SK-N-SH (cell line): ENCODE data around the genes DNAH8, SAYSD1, KCNK17, LRFN2 and TREM2.

DNA sequence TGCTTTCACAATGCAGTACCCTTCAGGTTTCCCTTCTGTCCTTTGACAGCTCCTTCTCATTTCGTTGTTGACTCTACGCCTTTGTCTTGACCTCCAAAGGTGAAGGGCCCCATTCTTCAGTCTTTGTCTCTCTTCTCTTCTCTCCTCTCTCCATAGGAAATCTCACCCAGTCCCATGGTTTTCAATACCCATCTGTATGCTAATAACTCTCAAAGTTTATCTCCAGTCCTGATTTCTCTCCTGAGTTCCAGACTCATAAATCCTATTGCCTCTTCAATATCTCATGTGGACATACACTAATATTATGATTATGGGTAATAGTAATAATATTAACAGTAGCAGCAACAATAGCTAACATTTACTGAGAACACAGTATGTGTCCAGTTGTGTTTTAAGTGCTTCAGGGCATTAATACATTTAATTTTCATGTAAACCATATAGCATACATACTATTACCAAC, 208.7 kb downstream of the BTBD9 start:
- RRBS, result no CpG with 5 or more reads among the region's 2 CpGs
CAGE:
- cytosol, long polyA plus RNA, result no peak
- long polyA plus RNA, result no peak
- nucleus, long polyA plus RNA, result no peak

DNA sequence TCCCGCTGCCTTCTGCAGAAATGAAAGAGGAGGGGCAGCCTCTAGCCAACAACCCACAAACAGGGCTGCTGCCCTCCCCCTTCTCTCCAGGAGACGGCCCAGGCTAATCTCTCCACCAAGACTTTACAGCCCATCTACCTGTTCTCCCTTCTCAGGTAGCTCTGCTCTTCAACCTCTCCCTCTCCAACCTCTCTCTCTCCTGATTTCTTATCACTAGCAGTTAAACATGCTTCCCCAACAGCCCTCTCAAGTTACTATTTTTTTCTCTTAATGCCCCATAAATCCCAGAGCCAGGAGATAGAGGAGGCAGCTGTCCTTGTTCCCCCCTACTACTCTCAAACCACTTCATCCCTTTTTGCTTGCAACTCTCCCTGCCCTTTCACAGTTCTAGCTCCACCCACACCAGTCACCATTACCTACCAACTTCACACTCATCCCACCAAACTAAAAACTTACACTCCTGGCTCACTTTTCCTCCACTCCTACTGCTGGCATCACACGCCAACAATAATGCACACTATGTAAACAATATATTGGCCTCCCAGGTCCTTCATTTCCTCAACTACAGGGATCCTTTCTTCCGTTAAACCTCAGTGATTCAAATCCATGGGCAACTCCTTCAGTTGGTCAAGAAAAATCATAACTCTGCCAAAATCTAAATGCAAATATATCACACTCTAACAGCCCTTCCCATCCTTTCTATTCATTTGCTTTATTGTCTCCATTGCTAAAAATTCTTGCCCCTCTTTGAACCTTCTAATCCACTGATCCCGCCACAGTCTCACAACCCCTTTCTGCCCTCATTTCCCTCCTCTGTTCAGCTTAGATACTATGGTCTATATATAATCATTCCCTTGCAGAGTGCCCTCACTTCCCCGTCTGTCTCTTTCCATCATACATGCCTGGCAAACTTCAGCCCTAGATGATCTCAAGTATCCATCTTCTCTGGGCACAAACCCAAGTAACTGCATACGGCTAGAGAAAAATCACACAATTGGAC, 136.2 kb downstream of the BTBD9 start:
- RRBS, result no CpG with 5 or more reads among the region's 7 CpGs
CAGE:
- cytosol, long polyA plus RNA, result no peak
- long polyA plus RNA, result no peak
- nucleus, long polyA plus RNA, result no peak

DNA sequence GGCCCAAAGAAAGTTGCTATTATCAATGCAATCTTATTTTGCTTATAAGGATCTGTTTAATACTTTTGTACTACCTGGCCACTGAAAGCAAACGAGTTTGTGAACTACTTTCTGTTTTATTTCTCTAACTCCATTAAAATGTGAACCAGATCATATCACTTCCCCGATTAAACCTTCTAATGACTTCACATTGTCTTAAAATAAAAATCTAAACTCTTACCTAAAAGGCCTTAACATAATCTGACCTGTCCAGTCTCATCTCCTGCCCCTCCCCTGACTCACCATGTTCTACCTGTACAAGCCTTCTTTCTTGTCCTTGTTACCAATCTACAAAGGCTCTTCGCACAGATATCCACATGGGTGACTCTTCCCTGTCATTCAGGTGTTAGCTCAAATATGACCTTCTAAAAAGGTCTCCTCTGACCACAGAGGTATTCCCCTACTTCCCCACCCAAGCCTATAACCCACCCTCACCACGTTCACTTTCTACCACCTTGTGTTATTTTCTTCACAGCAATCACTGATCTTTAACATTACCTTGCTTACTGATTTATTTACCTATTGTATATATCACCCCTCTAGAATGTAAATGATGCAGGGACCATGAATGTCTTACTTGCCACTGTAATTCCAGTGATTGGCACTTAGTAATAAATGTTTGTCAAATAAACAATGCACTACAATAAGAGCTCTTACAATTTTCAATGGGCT, 96.8 kb downstream of the BTBD9 start:
- RRBS, result no CpG with 5 or more reads among the region's 4 CpGs
CAGE:
- cytosol, long polyA plus RNA, result no peak
- long polyA plus RNA, result no peak
- nucleus, long polyA plus RNA, result no peak

DNA sequence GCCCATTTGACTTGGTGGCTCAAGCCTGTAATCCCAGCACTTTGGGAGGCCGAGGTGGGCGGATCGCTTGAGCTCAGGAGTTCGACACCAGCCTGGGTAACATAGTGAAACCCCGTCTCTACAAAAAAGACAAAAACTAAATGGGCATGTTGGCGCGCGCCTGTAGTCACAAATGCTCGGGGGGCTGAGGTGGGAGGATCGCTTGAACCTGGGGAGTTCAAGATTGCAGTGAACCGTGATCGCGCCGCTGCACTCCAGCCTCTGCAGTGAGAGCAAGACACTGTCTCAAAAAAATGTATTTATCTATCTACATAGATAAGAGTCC, 746 bp upstream of the BTBD9 start:
- RRBS, result no CpG with 5 or more reads among the region's 14 CpGs
CAGE:
- cytosol, long polyA plus RNA, result no peak
- long polyA plus RNA, result no peak
- nucleus, long polyA plus RNA, result no peak

- RRBS, result 68% methylated on average over 8 of the region's 47 CpGs
CAGE:
- cytosol, long polyA plus RNA, result no peak
- long polyA plus RNA, result no peak
- nucleus, long polyA plus RNA, result no peak
Measured at GRCh38 chr6:38715039-38715863, at the start of gene DNAH8. TSS of gene DNAH8 (plus strand) at chr6:38715311.

DNA sequence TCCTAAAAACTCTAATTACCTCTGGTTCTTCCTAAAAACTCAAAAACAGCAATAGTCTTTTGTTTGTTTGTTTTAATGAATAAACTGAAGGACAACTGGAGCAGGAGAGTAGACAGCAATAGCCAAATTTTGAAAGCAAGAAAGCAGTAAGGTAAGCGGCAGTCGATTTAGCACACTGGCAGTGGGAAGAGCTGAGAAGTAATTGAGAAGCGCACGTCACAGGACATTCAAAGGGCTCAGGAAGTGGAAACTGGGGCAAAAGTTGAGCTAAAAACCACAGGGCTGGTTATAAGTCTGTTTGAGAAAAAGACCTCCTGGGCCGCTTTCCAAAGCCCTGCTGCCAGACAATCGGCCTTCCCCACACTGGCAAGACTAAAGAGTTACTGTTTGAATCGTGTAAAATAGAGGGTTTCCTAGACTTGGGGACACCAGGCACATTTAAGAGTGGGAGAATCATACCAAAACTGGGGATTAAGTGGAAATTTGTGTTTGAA, 161.3 kb downstream of the DNAH8 start:
- RRBS, result no CpG with 5 or more reads among the region's 7 CpGs
CAGE:
- cytosol, long polyA plus RNA, result no peak
- long polyA plus RNA, result no peak
- nucleus, long polyA plus RNA, result no peak

- RRBS, result 2% methylated on average over 8 of the region's 72 CpGs
CAGE:
- cytosol, long polyA plus RNA, result no peak
- long polyA plus RNA, result no peak
- nucleus, long polyA plus RNA, result no peak
Measured at GRCh38 chr6:39114224-39115357, at the start of gene SAYSD1. TSS of gene SAYSD1 (minus strand) at chr6:39115186.

DNA sequence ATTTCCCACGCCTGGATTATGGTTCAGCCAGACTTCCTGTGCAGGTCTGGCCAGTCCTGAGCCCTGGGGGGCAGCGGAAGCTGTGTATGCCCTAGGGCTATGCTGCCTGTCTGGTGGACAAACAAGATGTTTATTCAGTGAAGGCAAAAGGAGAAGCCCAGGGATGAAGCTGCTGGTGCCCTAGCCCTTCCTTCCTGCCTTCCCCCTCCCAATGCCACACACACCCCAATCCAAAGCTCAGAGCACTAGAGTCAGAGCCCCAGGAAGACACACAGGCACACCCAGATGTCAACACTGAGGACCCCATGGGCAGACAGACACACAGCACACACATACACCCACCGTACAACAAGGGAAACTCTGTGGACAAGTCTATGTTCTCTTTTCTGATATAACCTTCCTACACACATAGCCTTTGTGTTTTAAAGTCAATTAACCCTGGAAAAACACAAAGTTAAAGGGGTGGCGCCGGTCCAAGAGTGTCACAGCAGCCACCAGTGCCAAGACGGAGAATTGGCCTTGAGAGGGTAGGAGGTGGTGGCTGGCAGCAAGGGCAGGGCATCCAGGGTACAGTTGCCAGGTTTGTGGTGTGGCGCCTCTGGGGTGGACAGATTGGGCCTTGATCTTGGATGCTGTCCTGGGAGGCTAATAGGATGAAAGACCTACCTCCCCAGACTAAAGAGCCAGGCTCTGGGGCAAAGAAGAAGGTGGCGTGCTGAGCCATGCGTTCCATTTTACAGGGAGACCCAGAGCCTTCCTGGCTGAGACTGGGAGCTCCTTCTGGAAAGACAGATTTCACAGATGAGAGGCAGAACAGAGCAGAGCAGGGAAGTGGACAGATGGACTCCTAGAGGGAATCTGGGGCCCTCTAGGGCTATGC, 54.9 kb upstream of the SAYSD1 start:
- RRBS, result no CpG with 5 or more reads among the region's 9 CpGs
CAGE:
- cytosol, long polyA plus RNA, result no peak
- long polyA plus RNA, result no peak
- nucleus, long polyA plus RNA, result no peak

- RRBS, result 21% methylated on average over 27 of the region's 88 CpGs
CAGE:
- cytosol, long polyA plus RNA, result no peak
- long polyA plus RNA, result no peak
- nucleus, long polyA plus RNA, result no peak
Measured at GRCh38 chr6:39313718-39314829, at the start of gene KCNK17. TSS of gene KCNK17 (minus strand) at chr6:39314419.

GRCh38 chr6:39749203-39749666, 24.0 kb upstream of the KIF6 start:
- RRBS, result no CpG with 5 or more reads among the region's 6 CpGs
CAGE:
- cytosol, long polyA plus RNA, result no peak
- long polyA plus RNA, result no peak
- nucleus, long polyA plus RNA, result no peak

GRCh38 chr6:39803885-39804390, 11.8 kb downstream of the DAAM2 start:
- RRBS, result no CpG with 5 or more reads among the region's 4 CpGs
CAGE:
- cytosol, long polyA plus RNA, result no peak
- long polyA plus RNA, result no peak
- nucleus, long polyA plus RNA, result no peak

- RRBS, result no CpG with 5 or more reads among the region's 2 CpGs
CAGE:
- cytosol, long polyA plus RNA, result no peak
- long polyA plus RNA, result no peak
- nucleus, long polyA plus RNA, result no peak
Measured at GRCh38 chr6:39818723-39819073, 26.5 kb downstream of the DAAM2 start.

DNA sequence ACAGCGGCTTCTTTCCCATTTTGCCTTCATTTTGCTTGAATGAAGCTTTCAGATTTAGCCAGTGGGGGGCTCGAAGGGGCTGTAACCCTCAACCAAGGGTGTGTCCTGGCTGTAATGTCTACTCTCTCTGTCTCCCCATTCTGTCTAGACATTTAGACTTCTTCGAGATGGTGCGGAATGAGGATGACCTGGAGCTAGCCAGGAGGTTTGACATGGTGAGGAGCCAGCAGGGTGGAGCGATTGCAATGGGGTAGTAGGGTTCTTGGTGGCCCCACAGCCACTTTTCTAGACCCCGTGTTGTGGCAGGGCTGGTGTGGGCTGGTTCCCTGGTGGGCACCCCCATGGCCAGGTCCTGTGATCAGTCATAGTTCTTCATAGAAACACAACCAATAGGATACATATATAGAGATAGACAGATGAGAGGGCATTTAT, 62.9 kb downstream of the MOCS1 start:
- RRBS, result no CpG with 5 or more reads among the region's 6 CpGs
CAGE:
- cytosol, long polyA plus RNA, result no peak
- long polyA plus RNA, result no peak
- nucleus, long polyA plus RNA, result no peak

DNA sequence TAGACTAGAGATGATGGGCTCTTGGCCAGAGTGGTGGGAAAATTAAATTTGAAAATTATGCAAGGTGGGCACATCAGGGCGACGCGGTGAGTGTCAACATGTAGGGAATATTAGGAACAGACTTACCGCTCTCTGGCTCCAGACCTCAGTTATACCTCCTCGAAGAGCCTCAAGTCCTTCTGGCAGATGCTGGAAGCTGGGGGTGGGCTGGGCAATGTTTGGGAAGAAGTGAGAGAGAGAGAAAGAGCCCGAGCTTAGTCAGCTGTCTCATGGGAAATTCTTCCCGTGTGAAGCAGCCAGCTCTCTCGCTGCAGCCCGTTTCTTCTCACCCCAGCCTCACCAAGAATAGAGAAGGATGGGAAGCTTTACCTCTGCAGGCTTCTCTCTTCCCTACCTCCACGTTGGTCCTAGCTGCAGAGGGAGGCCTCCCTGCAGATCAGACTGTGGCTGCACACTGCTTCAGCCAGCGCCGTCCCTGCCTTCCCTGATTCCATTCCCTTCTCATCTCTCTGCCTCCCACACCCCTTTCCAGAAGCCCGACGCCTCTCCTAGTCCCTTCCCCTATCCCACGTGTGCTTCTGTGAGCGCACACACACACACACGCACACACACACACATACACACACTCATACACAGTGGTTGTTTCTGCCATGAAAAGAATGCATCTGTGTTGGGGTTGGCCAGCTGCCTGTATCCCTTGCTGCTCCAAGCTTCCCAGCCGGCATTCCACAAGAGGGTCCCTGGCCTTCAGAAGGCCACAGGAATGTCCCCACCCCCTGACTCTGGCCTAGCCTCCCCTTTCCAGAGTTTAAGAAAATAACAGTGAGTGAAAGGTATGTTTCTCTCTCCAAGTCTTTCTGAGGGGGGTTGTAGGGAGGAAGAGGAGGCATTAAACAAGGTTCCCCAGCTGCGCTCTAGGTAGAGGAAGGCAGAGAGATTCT, 51.9 kb downstream of the MOCS1 start:
- RRBS, result no CpG with 5 or more reads among the region's 19 CpGs
CAGE:
- cytosol, long polyA plus RNA, result no peak
- long polyA plus RNA, result no peak
- nucleus, long polyA plus RNA, result no peak

DNA sequence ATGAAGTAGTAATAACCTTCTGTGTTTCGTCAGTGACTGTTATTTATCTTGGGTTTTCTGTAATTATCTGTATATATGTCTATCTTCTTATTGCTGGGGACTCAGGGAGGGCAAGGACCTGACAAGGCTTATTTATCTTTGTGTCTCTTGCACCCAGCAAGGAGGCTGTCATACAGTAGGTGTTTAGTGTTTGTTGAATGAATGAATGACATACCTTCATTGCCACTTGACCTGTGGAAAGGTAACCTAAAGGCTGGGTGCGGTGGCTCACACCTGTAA, 288.7 kb downstream of the LRFN2 start:
- RRBS, result no CpG with 5 or more reads among the region's 2 CpGs
CAGE:
- cytosol, long polyA plus RNA, result no peak
- long polyA plus RNA, result no peak
- nucleus, long polyA plus RNA, result no peak

DNA sequence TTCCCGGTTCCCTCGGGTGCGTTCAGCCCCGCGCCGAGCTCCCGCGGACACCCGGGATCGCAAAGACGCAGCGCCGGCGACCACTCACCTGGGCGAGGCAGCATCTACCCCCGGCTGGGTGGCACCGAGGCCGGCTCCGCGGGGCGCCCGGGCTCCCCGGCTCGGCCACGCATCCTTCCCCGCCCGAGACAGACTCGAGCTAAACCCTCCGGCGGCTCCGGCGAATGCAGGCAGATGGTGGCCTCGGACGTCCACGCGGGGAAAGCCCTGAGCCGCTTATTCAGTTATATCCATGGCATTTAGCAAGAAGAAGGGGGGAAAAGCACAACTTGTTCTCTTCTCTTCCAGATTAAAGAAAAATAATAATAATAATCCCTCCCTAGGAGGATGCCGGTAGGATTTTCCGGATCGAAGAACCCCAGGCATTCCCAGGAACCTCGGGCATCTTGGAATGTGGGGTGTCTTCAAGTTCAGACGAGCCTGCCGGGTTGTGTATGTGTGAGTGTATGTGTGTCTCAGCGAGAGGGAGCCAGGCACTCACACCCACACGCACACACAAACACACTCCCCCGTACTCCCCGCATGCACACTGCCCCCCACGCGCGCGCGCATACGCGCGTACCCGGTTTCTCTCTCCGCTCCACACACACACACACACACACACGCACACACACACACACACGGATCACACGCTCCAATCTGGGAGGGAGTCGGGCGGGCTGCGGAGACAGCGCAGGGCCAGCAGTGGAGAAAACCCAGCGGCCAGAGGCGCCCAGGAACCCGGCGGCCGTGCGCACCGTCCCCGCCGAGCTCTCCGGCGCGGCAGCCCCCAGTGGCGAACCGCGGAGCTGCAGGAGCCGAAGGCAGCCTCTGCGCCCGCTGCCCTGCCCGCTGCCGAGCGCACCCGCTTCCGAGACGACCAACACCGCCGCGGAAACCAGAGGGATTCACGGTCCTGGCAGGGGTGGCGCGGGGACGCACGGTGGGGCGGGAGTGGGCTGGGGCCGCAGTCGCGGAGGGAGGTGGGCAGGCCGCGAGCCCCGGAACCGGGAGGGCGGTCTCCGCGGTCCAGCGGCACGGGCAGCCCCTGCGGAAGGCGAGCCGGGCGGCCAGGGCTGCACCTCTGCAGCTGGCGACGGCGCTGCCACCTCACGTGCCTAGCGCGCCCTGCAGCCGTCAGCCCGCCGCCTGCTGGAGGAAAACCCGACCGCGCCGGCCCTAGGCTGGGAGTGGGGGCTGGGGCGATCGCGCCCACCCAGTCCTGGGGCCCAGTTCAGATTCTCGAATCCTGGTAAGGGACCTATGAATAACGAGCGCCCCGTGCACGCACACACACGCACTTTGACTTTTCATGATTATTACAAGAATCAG, at the start of gene LRFN2:
LRFN2 (minus strand) TSS at position 512 of the 1,371 bp plus-strand sequence.
- RRBS, result 4% methylated on average over 39 of the region's 135 CpGs
CAGE:
- cytosol, long polyA plus RNA, result no peak
- long polyA plus RNA, result no peak
- nucleus, long polyA plus RNA, result no peak

DNA sequence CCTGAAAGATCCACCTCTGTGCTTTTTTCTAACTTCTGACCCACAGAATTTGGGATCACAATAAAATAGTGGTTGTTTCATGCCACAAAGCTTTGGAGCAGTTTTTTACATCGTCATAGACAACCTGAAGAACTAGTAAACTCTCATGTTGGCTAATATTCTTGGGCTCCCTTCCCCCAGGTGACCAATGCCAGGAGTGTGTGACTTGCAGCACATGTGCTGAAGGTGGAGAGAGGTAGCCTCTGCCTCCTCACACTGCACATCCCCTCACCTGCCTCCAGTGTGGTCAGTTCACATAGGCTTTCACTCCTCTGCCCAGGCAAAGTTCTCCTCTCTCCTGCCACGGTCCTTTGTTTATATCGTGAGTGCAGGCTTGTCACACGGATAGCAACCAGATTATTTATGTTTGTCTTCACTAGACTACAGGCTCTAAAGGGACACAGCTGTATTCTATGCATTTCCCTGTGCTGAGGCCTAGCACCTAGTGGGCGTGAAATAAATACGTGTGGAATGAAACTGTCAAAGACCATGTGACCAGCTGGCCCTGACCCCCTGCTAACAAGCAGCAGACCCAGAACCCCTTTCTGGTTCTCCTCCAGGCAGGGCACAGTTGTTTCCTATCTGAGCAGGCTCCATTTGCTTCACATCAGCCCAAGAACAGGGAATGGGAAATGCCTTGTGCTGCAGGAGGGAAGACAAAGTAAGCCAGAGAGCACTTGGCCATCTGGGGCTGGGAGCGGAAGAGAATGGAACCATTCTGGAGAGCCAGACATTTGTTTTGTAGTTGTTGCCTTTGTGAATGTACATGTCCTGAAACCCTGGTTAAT, 42.4 kb downstream of the UNC5CL start:
- RRBS, result no CpG with 5 or more reads among the region's 7 CpGs
CAGE:
- cytosol, long polyA plus RNA, result no peak
- long polyA plus RNA, result no peak
- nucleus, long polyA plus RNA, result no peak

GRCh38 chr6:41110986-41111474, 38.3 kb downstream of the NFYA start:
- RRBS, result no CpG with 5 or more reads among the region's 6 CpGs
CAGE:
- cytosol, long polyA plus RNA, result no peak
- long polyA plus RNA, result no peak
- nucleus, long polyA plus RNA, result no peak

- RRBS, result no CpG with 5 or more reads among the region's 10 CpGs
CAGE:
- cytosol, long polyA plus RNA, result no peak
- long polyA plus RNA, result no peak
- nucleus, long polyA plus RNA, result no peak
Measured at GRCh38 chr6:41162833-41163437, at the start of gene TREM2. TSS of gene TREM2 (minus strand) at chr6:41163116.

- RRBS, result no CpG with 5 or more reads among the region's 4 CpGs
CAGE:
- cytosol, long polyA plus RNA, result no peak
- long polyA plus RNA, result no peak
- nucleus, long polyA plus RNA, result no peak
Measured at GRCh38 chr6:41182451-41183030, 18.4 kb downstream of the TREML2 start.